Epithelial cell of esophagus (primary cell): ENCODE results near the genes TRAF3IP3 and PPP2R5A.

- RRBS: no CpG with 5 or more reads among the region's 6 CpGs
These were observed at the start of gene TRAF3IP3 for GRCh38 chr1:209755773-209756234. TRAF3IP3 (plus strand) TSS chr1:209756053.

GRCh38 chr1:209765865-209766546 is 10.2 kb downstream of the TRAF3IP3 start:
- RRBS: no CpG with 5 or more reads among the region's 5 CpGs

GRCh38 chr1:209768089-209768873 is 12.4 kb downstream of the TRAF3IP3 start:
- RRBS: 44% methylated on average over 4 of the region's 13 CpGs

GRCh38 chr1:209769169-209769824 is 13.4 kb downstream of the TRAF3IP3 start:
- RRBS: no CpG with 5 or more reads among the region's 11 CpGs

- RRBS: no CpG with 5 or more reads among the region's 16 CpGs
These were observed 14.6 kb downstream of the HHAT start for GRCh38 chr1:210342935-210343985.

DNA sequence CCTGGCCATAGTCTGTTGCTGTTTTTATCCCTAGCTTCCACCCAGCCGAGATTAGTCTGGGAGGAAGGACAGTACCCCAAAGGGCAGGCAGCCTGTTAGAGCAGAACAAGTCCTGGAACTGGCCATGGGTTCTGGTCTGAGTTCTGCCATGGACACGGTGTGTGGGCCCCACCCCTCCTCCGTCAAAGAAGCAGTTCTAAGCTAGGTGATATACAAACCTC is 177.1 kb downstream of the HHAT start:
- RRBS: no CpG with 5 or more reads among the region's 3 CpGs

DNA sequence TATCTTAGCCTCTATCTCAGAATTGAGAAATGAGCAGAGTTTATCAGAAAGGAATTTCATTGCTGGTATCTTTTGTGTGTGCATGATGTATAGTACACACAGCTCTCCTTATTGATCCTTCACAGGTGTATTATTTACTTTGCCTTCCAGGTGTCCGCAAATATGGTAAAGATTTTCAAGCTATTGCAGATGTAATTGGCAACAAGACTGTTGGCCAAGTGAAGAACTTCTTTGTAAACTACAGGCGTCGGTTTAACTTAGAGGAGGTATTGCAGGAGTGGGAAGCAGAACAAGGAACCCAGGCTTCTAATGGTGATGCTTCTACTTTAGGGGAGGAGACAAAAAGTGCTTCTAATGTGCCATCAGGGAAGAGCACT is 14.1 kb upstream of the TRAF5 start:
- RRBS: no CpG with 5 or more reads among the region's 3 CpGs

DNA sequence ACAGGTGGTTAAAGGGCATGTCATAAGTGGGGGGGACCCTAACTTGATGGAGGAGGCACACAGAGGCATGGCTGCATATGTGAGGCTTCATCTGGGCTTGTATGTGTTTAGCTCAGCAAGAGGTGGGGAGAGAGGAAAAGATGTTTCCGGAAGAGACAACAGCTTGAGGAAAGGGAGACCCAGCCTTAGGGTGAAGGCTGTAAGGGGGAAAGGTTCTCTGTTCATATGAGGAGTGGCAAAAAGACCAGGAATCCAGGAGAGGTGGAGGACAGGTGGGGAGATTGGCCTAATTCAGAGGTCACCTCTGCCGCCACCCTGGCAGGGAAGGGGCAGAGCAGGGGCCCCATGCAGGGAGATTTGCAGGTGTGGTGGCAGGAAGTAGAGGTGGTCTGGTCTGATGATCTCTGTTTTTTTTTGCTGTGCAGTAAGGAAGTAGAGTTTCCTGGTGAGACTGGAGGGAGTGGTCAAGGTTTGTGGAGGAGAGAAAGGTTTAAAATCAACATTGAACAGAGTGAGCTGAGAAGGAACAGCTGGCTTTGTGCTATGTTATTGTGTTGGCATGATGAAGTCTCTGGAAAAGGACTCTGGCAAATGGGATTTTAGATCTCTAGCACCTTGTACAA is 9.1 kb downstream of the TRAF5 start:
- RRBS: no CpG with 5 or more reads among the region's 2 CpGs

- RRBS: no CpG with 5 or more reads among the region's 2 CpGs
These were observed 39.8 kb downstream of the TRAF5 start for GRCh38 chr1:211366325-211366954.

GRCh38 chr1:211560610-211560967 is 18.4 kb downstream of the SLC30A1 start:
- RRBS: no CpG with 5 or more reads among the region's 4 CpGs

- RRBS: no CpG with 5 or more reads among the region's 24 CpGs
These were observed 60.2 kb upstream of the NEK2 start for GRCh38 chr1:211735228-211736361.

GRCh38 chr1:211920528-211921000 is 90.0 kb upstream of the LPGAT1 start:
- RRBS: no CpG with 5 or more reads among the region's 2 CpGs

- RRBS: no CpG with 5 or more reads among the region's 7 CpGs
These were observed 16.3 kb downstream of the DTL start for GRCh38 chr1:212051767-212052397.

GRCh38 chr1:212283636-212284305 is 1.4 kb upstream of the PPP2R5A start:
- RRBS: no CpG with 5 or more reads among the region's 13 CpGs

DNA sequence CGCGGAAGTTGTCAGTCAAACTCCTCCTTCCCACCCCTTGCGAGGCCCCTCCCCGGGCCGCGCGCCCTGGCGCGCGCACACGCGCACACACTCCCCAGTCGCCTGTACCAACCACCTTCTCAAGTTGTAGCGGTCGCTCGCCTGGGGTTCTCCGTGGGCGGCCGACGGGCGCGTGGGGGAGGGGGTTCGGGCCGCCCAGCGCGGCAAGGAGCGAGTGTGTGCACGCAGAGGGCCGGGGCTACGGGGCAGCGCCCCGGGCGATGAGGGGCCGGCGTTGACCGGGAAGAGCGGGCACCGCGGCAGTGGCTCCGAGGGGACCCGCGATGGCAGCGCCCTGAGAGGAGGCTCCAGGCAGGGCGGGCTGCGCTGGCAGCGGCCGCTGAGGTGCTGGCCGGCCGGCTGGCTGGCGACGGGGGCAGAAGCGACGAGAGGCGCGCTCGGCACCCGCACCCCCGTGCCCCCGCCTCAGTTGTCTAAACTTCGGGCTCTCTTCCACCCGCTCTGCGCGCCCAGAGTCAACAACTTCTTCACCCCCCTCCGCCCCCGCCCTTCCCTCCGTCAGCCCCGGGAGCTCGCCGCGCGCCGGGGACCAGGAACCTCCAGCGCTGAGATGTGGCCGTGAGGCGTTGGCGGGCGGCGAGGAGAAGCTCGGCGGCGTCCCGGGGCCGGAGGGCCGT is at the start of gene PPP2R5A:
PPP2R5A (plus strand) TSS at position 97 of the 677 bp plus-strand sequence.
- RRBS: 2% methylated on average over 10 of the region's 84 CpGs

DNA sequence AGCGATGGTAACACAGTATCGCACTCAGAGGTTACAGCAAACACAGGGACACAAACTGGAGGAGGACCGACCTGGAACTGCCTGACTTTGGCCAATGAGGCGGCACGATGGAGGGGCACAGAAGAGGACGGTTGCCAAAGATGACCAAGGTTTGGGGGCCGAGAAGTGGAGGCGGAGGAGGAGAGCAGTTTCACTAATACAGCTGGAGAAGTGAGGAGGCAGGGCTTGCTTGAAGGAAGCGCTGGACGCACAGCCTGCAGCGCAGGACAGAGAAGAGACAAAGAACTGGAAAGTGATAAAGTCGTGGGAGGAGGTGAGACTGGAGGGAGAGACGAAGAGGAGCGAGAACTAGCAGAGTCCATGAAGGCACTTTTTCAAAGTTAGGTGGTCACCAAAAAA is 860 bp downstream of the PACC1 start:
- RRBS: no CpG with 5 or more reads among the region's 14 CpGs

GRCh38 chr1:212566428-212567050 is 42.0 kb upstream of the ATF3 start:
- RRBS: no CpG with 5 or more reads among the region's 10 CpGs

DNA sequence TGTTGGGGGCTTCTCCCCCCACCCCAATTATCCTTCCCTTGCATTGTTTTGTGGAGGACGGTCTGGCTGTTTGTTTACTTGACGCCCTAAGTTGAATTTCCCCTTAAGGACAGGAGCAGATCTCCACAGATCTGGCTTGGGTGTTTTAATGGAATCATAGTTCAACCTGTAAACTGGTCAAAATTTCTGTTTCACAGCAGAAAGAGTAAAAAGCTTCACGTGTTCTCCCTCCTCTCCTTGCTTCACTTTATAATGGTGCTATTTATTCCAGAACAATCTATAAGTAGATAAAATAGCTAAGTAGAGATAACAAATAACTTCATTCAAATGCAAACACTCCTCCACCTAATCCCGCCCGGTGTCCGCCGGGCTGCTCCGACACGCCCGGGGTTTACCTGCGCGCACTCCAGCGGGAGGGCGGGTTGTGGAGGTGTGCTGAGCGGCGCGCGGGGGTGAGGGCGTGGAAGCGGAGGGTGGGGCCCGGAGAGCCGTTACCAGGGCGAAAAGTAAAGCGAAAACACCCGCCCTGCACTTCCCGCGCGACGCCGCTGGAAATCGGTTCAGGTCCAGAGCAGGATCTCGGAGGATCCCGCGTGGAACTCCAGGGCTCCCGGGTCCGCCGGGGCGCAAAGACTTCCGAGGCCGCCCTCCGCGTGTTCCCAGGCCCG is 2.0 kb upstream of the ATF3 start:
- RRBS: 2% methylated on average over 15 of the region's 43 CpGs